ENCODE measurements around the genes DYTN and PLEKHM3.

DNA sequence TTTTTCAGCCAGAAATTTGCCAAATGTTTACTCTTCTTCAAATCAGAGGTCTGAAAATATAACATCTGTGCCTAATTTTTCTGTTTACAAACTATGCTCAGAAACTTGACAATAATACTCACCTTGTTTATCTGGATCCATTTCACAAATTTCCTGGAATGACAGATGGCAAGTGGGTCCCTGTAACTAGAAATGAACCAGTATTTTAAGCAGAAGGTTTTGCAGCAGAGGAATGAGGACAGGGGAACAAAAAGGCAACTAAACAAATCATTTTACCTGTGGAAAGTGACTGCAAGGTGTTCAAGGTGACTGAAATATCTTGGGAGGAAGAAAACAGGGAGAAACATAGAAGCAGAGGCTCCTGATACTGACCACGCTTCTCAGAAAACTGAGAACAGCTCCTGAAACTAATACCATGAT lies at the start of gene DYTN:
TSS of gene DYTN (minus strand) at position 258 of the 420 bp plus-strand sequence.
- RRBS: no CpG with 5 or more reads among the region's 1 CpG

DNA sequence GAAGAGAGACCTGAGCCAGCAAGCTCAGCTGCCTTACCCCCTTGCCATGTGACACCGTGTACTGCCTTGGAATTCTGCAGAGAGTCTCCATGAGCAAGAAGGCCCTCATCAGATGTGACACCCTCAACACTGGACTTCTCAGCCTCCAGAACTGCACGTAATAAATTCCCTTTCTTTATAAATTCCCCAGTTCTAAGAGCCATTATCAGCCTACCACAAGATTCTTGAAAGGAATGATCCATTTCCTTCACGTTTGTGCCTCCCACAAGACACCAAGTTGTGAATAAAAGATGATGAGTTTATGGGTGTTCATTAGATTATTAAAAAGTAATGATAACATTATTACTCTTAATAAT lies 67.5 kb upstream of the CPO start:
- RRBS: no CpG with 5 or more reads among the region's 3 CpGs

DNA sequence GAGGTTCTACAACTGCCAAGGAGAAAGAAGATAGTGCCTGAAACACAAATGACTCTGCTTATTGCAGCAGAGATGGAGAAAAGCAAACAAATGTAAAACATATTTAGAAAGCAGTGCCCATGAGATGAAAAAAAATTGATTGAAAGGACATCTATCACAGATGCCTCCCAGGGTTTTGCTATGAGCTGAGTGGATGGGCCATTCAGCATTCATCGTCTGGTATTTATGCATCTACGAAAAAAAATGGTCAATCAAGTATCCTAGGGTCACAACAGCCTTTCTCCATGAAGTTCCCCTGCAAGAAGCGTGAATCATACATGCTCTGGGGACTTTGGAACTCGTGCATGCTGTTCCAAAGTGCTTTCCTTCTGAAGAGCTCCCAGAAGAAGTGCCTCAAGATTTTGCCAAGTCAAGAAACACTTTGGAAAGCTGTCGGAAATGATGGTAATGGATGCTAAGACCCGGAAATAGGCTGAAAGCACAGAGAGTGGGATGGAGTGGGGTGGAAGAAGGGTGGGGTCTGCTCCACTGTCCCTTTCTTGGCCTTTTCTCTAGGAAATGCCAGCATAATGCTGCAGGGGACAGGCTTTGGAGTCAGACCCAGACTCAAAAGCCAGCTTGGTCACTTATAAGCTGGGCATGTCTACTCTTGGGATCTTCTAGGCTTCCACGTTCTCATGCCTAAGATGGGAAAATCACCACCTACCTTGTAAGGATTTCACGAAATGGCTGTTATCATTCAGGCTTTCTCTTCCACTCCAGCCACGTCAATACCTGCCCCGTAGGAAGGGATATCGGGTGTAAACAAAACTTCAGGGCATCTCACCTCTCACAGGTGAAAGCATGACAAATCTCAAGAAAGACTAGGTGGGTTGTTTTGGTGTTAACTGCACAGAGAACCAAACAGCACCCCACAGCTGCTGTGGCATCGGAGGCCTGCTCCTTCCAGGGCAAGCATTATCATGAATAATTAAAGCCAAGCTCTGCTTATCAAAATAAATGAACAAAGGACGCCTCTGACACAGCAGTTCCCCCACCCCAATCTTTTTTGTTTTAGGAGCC lies 59.1 kb downstream of the KLF7 start:
- RRBS: no CpG with 5 or more reads among the region's 13 CpGs

GRCh38 chr2:207258119-207259261 lies 92.7 kb upstream of the KLF7 start:
- RRBS: no CpG with 5 or more reads among the region's 9 CpGs

GRCh38 chr2:207284609-207284914 lies 118.8 kb upstream of the KLF7 start:
- RRBS: no CpG with 5 or more reads among the region's 4 CpGs

GRCh38 chr2:207311394-207312095 lies 145.8 kb upstream of the KLF7 start:
- RRBS: no CpG with 5 or more reads among the region's 4 CpGs

GRCh38 chr2:207337804-207338611 lies 172.3 kb upstream of the KLF7 start:
- RRBS: no CpG with 5 or more reads among the region's 7 CpGs

- RRBS: no CpG with 5 or more reads among the region's 5 CpGs
These were observed 45.2 kb upstream of the CREB1 start for GRCh38 chr2:207484430-207484993.

GRCh38 chr2:207530548-207531091 lies 858 bp downstream of the CREB1 start:
- RRBS: 5% methylated on average over 3 of the region's 31 CpGs

DNA sequence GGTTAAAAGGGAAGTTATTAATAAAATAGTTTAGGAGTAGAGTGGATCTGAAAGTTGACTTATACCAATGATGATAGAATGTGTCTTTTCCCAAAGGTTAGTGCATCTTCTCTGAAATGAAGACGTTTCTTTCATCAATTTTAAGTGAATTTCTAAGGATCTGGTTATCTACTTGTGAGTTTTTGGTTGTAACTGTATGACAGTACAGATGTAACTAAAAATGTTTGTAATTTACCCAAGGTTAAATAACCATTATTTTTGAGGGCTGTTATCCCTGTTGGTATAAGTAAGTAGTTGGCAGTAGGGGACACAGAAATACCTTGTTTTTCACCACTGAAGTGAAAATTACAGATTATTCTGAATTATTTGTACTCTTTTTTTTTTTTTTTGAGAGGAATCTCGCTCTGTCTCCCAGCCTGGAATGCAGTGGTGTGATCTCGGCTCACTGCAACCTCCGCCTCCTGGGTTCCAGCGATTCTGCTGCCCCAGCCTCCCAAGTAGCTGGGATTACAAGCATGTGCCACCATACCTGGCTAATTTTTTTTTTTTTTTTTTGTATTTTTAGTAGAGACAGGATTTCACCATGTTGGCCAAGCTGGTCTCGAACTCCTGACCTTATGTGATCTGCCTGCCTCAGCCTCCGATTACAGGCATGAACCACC lies 9.0 kb downstream of the CREB1 start:
- RRBS: no CpG with 5 or more reads among the region's 7 CpGs

- RRBS: 10% methylated on average over 11 of the region's 76 CpGs
These were observed 29.9 kb upstream of the CCNYL1 start for GRCh38 chr2:207681242-207682182.

- RRBS: no CpG with 5 or more reads among the region's 13 CpGs
These were observed 654 bp upstream of the CCNYL1 start for GRCh38 chr2:207710705-207711266.

DNA sequence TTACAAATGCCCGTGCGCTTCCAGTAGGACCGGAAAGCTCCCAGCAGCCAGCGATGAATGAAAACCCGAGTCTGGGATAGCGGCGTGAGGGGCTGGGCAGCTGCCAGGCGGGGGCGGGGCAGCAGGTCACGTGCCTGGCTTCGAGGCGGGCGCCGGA lies 295 bp upstream of the CCNYL1 start:
- RRBS: 3% methylated on average over 1 of the region's 14 CpGs

DNA sequence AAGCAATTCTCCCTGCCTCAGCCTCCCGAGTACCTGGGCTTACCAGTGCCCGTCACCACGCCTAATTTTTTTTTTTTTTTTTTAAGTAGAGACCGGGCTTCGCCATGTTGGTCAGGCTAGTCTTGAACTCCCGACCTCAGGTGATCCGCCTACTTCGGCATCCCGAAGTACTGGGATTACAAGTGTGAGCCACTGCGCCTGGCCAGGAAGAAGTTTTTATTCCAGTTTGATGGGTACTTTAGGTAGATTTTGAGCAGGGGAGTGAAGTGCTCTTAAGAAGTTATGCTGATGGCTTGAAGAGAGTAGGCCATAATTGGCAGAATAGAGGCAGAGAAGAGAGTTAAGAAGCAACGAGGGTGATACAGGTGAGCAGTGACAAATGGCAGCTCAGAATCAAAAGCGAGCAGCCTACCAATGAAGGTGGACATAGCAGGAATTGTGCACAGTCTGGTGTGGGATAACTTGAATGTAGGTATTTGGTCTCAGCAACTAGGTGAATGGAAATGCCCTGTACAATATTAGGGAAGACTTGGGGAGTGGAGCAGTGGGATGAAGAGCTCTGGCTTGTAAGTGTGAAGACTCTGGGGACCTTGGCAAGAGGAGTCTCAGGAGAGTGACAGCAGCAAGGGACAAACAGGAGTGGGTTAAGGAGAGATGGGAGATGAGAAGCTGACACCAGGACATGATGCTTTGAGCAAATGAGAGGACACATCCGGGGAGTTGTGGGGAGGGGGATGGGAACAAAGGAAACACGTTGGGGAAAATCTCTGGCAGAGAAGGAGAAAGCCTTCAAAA lies 25.0 kb downstream of the FZD5 start:
- RRBS: no CpG with 5 or more reads among the region's 14 CpGs

GRCh38 chr2:207769443-207769556 lies 406 bp downstream of the FZD5 start:
- RRBS: 2% methylated on average over 9 of the region's 12 CpGs

GRCh38 chr2:207929976-207930328 lies 95.4 kb downstream of the PLEKHM3 start:
- RRBS: no CpG with 5 or more reads among the region's 3 CpGs

DNA sequence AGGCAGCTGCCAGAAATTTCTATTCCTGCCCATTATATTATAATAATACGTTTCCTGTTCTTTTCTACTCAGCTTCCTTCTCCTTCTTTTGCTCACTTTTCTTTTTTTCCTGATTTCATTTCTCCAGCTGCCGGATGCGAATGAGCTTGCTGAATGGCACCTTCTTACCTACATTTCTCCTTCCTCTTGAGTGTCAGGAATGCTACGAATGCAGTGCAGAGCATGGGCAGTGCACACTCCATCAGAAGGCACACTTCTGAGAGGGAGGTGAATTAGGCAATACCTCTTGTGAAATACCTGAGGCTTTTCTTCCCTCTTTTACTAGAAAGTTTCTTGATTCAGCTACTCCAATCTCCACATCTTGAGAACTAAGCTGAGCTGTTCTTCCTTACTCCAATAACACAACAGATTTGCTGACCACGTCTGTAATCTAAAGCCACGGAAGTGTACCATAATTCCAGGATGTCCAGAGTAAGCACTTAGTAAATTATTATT lies 51.1 kb downstream of the PLEKHM3 start:
- RRBS: no CpG with 5 or more reads among the region's 6 CpGs

DNA sequence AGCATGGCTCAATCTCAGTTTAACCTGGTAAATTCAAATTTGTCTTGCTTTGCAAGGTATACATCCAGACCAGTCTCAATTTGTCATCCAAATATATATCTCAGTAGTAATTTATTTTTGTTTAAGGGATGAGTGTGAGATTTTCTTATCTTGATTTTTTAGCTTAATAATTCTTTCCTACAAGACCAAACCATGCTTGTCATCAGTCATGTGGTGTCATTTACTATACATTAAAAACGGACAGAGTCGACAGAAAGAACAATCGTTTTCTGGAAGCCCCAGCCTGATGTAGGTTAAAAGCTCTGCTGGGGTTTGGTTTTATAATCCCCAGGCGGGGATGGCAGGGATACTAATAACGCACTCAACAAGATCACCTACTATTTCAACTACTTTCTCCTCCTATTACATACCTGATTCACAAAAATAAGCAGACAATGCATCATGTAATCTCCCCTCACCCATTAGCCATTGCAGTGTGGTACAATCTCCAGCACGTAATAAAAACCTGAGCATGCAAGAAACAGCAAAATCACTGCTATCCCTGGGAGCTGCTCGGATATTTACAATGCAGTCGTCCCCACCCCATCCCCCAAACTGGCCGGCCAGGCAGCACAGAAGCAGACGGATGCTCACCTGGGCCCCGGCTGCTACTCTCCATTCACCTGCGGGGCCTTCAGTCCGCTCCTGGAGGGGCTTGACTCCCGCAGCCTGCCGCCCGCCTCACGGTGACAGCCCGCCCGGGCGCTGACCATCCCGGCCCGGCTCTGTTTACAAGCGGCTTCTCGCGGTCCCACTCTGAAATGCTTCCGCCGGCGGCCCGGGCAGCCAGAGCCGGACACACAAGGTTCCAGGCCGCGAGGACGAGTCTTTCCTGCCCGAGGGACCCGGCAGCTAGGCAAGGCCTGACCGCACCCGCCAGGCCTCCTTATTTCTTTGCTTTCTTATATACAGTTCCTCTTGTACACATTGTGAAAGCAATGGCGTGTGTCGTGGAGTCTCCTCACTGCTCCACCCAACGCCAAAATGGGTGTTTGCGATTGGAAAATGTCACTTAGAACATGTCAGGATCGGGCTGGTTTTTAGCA lies at the start of gene PLEKHM3:
TSS of gene PLEKHM3 (minus strand) at position 772 of the 1,085 bp plus-strand sequence.
- RRBS: 3% methylated on average over 19 of the region's 42 CpGs

All from AG04449 (cell line).